Prostate gland (tissue), 2 donors: ENCODE data around the genes CEP57L1 and AK9.

GRCh38 chr6:108453601-108454154, 107.0 kb upstream of the FOXO3 start:
- PRO-cap: no peak
- RAMPAGE, long total RNA, 2 experiments: no peak in any of the 2 experiments

- PRO-cap: bidirectional peak, plus-strand start at chr6:108589481, minus-strand start at chr6:108589495; bidirectional peak, plus-strand start at chr6:108589692, minus-strand start at chr6:108589567
- RAMPAGE, long total RNA, 2 experiments: start-site peak on the plus strand in 1 of 2 experiments, at chr6:108589666-108589702 at its widest, 48 reads per replicate
Measured at GRCh38 chr6:108589212-108590271, 28.8 kb downstream of the FOXO3 start.

DNA sequence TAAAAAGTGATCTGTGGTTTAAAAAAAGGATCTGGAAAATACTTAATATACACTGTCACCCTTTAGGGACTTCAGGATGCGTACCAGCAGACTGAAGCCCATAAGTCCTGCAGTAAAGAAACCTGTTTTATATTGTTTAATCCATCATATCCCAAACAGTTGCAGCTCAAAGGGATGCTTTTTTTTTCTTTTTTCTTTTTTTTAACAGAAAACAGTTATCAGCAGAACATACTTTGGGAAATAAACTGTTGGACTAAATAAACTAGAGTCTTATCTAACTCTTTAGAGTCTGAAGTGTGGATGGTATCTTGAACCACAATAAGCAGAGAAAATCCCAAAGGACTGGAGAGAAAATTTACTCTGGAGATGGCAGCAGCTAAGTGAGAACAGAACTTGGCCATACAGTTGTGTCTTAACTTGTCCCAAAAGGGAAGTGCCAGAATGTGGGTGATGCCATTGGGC, 36.0 kb downstream of the FOXO3 start:
- PRO-cap: no peak
- RAMPAGE, long total RNA, 2 experiments: no peak in any of the 2 experiments

DNA sequence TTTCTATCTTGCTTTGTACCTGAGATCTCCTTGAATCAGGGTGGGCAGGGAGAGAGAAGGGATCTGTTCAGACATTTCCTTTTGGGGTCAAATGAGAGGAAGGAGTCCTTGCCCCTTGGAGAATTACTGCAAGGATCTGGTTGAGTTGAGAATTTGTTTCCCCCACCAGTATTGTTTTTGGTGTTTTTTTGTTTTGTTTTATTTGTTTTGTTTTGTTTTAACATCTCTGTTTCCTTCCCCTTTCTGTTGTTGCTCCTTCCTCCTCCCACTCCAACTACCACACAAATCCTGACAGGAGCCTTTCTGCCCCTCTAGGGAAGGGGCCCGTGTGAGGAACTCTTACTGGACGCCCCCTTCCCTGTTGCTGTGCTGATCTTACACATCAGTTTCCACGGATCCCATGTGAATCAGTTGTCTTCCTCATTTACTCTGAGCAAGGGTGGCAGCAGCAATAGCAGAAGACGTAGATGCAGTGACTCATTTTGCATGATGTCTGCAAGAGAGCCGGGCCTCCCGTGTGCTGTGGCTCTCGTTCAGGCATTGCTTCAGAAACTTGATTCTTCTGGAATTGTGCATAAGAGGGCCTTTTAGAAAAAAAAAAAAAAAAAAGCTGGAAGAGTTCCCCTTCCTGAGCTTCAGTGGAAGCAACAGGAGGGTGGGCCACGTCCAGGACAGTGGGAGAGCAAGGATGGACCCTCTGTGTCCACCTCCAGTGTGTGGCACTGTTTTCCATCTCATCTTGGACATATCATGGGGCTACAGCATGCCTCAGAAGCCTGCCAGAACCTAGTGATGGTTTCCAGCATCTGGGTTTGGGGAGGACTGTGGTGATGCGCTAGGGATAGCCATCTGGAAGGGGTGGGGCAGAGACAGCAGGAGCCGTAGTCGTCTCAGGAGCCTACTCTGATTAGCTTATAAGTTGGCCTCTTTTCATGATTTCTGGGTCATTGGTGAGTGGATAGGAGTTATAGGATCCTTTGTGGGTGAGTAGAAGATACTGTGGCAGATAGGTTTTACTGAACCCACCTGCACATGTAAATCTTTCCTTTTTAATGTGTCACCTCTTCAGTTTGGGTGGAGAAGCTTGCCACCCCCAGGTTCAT, 62.0 kb downstream of the FOXO3 start:
- PRO-cap: bidirectional peak, plus-strand start at position 487 of the sequence, minus-strand start at position 431 of the sequence
- RAMPAGE, long total RNA, 2 experiments: no peak in any of the 2 experiments

DNA sequence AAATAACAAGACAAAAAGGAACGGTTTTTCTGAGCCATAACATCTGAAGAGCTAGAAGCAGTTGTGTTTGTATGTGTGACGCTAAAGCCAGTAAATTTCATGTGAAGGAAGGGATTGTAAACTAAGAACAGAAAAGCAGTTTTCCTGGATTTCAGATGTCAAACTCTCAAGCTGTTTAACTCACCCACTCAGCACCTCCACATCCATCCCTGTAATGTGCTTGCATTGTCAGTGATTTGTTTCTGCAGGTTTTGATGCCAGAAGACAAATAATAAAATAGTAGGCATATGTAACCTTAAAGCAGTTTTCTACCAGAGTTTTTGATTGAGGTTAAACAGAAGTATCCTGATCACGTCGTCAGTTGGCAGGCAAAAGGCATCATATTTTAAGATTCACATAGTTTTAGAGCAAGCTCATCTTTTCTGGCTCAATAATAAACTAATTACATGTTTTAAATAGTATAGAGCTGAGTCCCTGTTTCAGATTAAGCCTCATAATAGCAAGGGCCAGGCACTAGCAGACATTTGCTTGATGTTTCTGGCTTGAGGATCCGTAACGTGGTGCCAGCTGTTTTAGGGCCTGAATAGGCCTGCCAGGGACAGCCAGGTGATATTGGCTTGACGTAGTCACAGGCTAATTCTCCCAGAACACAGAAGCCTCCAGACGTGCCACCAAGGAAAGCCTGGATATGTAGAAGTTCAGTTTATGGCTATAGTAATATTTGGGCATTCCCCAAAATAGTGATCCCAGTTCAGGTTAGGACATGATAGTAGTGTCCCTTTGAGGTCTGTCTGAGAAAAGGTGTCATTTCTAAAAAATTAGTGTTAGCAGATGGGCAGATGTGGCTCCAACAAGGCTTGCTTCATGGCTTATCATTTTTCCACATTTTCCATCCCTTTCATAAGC, 91.0 kb downstream of the FOXO3 start:
- PRO-cap: bidirectional peak, plus-strand start at position 494 of the sequence, minus-strand start at position 216 of the sequence; bidirectional peak, plus-strand start at position 636 of the sequence, minus-strand start at position 544 of the sequence
- RAMPAGE, long total RNA, 2 experiments: no peak in any of the 2 experiments

DNA sequence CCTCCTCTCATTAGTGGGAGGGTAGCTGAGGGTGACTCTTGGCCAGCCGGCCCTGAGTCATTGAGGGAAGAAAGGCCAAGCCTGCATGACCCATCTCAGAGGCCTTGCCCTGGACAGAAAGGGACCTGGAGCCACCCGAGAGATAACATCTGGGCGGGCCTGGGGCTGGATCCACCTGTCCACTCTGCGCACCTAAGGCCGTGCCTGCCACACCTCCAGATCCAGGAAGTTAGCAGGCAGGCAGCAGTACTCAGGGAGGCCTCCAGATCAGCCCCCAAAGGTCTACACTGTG, 115.7 kb upstream of the ARMC2 start:
- PRO-cap: no peak
- RAMPAGE, long total RNA, 2 experiments: no peak in any of the 2 experiments

- PRO-cap: no peak
- RAMPAGE, long total RNA, 2 experiments: no peak in any of the 2 experiments
Measured at GRCh38 chr6:108735848-108736466, 112.3 kb upstream of the ARMC2 start.

- PRO-cap: unidirectional peak, minus-strand start at chr6:108947571; unidirectional peak, minus-strand start at chr6:108947657; unidirectional peak, minus-strand start at chr6:108947681
- RAMPAGE, long total RNA, 2 experiments: no peak in any of the 2 experiments
Measured at GRCh38 chr6:108947390-108948081, 99.3 kb downstream of the ARMC2 start.

DNA sequence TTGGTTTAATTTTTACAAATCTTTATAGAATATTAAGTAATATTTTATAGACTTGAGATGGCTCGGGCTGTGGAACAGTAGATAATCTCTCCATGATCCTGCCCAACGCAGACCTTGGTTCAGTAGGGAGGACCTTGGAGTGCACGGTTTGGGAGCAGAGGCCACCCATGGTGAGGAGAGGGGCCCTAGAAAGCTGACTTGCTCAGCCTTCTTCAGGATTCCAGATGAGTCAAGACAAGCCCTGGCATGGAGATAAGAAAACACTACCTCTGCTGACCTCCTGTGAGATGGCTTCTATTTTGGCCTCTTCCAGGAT, 99.8 kb downstream of the ARMC2 start:
- PRO-cap: no peak
- RAMPAGE, long total RNA, 2 experiments: no peak in any of the 2 experiments

GRCh38 chr6:108952780-108953246, 104.6 kb downstream of the ARMC2 start:
- PRO-cap: no peak
- RAMPAGE, long total RNA, 2 experiments: no peak in any of the 2 experiments

DNA sequence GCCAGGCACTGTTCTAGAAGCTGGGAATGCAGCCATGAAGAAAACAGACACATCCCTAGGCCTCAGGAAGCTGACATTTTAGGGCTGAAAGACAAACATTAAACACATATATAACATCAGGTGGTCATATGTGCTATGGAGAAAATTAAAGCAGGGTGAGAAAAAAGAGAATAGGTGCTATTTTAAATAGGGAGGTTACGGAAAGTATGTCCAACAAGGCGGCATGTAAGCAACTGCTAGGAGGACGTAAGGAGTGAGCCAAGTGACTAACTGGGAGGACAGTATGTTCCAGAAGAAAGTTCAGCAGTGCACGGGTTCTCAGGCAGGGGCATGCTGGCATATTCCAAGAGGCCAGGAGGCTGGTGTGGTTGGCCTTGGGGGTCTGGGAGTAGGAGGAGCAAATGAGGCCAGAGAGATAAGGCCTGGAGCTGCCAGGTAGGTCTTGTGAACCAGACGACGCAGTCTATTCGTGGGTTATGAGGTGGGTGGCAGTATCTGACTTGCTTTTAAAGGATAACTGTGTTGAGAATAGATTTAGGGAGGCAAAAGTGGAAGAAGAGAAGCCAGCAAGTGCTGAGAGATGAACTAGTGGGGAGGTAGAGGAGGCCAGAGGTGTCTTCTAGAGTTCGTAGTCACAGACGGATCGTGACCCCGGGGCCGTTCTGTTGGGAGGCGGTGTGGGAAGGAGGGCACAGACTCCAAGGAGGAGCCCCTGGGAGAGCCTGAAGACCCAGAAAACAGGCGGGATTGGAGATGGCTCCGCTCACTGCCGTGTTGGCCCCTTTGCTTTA, 112.5 kb downstream of the ARMC2 start:
- PRO-cap: no peak
- RAMPAGE, long total RNA, 2 experiments: no peak in any of the 2 experiments

DNA sequence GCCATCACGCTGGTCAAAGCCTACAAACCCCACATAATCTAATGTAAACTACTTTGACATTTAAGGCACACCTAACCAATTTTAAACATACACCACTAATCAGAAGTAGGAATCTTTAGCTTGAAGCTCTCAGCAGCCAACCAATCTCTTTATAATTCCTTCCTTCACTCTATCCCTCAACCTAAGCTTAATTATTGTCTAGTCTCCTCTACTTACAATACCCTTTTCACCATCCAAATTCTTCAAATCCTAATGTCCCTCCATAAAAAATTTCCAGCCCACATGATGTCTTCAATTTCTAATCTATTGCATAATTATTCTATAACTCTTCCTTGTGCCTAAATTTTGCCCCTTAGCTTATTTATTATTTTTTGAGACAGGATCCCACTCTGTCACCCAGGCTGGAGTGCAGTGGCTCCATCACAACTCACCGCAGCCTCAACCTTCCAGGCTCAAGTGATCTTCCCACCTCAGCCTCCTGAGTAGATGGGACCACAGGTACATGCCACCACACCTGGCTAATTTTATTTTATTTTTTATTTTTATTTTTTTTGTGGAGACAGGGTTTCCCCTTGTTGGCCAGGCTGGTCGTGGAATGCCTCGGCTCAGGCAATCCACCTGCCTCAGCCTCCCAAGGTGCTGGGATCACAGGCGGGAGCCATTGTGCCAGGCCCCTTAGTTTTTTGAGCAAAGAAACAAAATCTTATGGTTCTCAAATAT, 102.7 kb downstream of the SESN1 start:
- PRO-cap: no peak
- RAMPAGE, long total RNA, 2 experiments: no peak in any of the 2 experiments

GRCh38 chr6:109059532-109060350, 34.9 kb downstream of the SESN1 start:
- PRO-cap: no peak
- RAMPAGE, long total RNA, 2 experiments: no peak in any of the 2 experiments

GRCh38 chr6:109095332-109096212, at the start of gene CEP57L1:
CEP57L1 (plus strand) TSS chr6:109095507.
- PRO-cap: bidirectional peak, plus-strand start at chr6:109095495, minus-strand start at chr6:109095404
- RAMPAGE, long total RNA, 2 experiments: start-site peak on the plus strand in 1 of 2 experiments, at chr6:109095495-109095510 at its widest, 86 reads per replicate

DNA sequence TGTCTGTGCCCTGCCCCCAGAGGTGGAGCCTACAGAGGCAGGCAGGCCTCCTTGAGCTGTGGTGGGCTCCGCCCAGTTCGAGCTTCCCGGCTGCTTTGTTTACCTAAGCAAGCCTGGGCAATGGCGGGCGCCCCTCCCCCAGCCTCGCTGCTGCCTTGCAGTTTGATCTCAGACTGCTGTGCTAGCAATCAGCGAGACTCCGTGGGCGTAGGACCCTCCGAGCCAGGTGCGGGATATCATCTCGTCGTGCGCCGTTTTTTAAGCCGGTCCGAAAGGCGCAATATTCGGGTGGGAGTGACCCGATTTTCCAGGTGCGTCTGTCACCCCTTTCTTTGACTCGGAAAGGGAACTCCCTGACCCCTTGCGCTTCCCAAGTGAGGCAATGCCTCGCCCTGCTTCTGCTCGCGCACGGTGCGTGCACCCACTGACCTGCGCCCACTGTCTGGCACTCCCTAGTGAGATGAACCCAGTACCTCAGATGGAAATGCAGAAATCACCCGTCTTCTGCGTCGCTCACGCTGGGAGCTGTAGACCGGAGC, 131.5 kb downstream of the CD164 start:
- PRO-cap: no peak
- RAMPAGE, long total RNA, 2 experiments: start-site peak on the plus strand in 1 of 2 experiments, centred at position 150 of the sequence, 48 reads per replicate

DNA sequence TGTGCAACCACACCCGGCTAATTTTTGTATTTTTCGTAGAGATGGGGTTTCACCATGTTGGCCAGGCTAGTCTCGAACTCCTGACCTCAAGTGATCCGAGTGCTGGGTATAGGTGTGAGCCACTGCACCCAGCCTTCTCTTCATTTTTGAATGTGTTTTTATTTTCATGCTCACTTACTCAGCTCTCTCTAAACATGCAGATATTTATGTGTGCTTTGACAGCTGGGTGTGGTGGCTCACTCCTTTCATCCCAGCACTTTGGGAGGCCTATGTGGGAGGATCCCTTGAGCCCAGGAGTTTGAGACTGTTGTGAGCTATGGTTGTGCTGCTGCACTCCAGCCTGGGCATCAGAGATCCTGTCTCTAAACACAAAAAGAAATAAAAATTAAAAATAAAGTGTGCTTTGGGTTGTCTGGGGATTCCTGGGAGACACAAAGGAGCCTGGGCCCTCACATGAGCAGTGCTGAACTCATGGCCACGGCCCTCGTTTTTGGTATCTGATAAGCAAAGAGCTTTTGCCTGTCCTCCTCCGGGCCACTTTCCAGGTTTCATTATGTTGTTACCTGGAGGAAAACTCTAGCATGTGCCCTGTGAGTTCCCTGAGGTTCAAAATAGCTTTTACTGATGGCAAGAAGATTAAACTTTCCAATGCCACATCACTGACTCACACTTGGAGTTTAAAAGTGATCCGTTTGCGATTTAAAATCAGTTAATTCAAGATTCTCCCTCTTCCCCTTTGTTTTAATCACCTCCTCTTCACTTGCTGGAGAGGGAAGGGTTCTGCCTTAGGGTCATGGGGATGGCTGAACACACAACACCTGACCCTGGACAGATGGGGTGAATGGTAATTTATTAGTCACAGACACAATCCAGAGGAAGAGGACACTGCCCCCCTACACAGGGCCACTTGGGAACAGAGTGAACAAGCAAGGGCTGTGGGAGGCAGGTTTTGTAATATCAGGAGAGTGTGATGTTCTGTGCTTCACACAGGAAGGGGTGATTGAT, 78.4 kb downstream of the CD164 start:
- PRO-cap: no peak
- RAMPAGE, long total RNA, 2 experiments: no peak in any of the 2 experiments

DNA sequence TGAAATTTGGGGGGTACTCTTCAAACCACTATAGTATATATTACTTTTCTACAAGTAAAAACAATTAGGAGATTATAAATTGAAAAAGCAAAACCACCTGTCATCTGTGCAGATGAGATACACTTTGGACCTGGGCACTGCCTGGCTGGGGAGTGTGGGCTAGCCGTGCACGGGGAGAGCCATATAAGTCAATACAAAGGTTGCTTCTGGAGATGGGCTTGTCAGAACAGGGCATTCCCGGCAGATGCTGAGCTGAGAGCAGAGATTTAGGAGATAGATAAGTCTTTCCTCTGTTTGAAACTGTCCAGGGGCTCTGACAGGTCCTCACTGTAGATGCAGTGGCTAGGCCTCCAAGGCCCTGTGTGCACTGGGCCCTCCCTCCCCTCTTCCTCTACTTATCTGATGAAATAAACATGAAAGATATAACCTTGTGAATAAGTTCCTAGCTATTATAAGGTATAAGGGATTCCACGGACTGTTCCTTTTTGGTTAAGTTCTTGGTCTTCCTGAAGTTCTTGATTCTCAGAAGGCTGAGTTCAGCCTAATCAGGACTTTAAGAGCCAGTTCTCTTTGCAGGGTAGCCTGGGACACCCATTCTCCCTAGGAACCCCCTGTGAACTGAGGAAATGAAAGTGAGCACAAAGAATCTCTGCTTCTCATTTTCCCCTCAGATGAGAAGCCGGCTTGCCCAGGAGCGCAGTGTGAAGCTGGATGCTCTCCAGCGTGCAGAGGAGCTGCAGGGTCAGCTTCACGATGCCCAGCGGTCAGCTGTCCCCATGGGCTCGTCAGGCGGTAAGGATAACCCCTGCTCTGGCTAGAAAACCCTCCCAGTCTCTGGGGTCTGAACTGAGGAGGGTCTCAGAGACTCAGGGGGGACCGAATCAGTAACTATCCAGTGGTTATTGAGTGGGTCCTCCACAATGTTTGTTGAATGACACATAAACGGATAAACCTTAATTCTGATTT, 34.2 kb downstream of the CD164 start:
- PRO-cap: no peak
- RAMPAGE, long total RNA, 2 experiments: no peak in any of the 2 experiments

DNA sequence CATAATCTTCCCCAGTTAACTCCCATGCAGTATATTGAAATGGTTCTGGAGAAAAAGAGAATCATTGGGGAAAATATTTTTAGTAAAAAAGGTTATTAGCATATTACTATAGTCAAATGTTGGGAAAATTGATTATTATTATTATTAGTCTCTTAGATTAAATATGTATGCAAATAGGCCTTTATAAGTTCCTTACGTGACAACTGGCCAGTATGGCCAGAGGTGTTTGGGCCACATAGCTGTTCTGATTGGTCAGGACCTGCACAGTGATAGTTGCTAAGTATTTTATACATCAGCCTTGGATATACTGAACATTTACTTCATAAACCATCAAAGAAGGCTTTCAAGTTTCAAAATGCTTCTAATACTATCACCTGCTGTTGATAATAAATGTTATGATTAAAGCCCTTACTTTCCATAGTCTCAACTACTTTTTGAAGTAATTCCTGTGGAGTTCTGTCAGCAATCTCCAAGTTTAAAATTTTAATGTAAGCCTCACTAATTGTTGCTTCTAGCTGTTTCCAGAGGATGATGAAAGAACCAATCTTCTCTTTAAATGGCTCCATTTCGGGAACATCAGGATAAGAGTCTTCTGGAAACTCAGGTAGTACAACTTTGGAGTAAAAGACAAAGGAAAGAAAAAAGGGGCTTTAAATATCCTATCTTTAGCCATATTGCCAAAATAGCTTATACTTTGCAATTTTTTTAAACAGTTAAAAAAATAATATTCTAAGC, 80.8 kb upstream of the ZBTB24 start:
- PRO-cap: no peak
- RAMPAGE, long total RNA, 2 experiments: no peak in any of the 2 experiments

DNA sequence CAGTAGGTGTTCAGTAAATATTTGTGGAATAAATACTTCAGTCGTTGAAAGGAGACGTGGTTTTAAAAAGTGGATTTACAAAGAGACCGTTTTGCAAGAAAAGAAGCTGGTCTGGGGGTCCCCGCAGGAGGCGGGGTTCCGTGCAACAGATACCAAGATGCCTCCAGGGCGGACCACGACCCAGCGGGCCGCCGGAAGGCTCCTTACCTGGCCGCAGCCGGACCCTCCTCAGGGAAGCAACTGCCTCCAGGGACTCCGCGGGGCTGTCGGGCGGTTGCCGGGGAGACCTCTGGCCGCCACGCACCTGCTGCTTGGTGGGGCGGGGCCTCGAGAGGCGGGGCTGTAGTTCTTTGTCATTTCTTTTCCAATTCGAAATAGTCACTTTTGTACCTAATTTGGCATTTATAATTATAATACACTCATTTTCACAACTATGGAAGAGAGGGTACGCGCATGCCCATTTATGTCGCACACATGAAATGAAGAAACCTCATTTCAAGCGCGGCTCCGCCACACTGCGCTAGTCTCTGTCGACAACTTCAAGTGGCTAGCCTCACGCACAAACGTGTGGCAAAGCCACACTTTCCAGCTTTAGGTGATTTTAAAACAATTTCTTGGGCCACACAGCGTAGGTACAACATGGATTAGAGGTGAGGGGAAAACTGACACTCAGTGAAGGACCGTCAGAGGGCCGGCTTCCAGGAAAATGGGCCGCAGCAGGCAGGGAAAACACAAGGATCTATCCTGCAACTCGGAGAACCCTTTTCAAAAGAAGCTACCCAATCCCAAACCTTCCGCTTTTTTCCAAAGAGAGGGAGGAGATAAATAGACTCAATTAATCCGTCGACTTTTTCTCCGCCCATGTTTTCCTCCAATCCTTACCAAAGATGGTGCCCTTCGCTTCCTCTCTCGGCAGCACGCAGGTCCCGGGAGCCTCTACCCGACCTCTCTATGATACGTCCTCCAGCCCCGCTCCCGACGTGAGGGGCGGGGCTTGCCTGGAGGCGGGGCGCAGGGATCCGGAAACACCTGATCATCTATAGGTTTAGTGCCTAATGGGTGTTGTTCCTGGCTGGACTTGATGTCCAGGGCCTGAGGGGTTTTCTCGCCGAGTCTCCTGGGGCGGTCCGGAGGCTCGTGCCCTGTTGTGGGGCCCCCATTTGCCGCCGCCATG, at the start of gene AK9:
Gene AK9 (minus strand): TSS at position 938 of the 1,174 bp plus-strand sequence.
- PRO-cap: bidirectional peak, plus-strand start at position 523 of the sequence, minus-strand start at position 279 of the sequence; bidirectional peak, plus-strand start at position 1,048 of the sequence, minus-strand start at position 938 of the sequence
- RAMPAGE, long total RNA, 2 experiments: start-site peak on the plus strand in 2 of 2 experiments, centred at positions 1,027 to 1,057 of the sequence, 57 to 66 reads per replicate; start-site peak on the minus strand in 2 of 2 experiments, centred at positions 900 to 904 of the sequence, 19 to 48 reads per replicate

DNA sequence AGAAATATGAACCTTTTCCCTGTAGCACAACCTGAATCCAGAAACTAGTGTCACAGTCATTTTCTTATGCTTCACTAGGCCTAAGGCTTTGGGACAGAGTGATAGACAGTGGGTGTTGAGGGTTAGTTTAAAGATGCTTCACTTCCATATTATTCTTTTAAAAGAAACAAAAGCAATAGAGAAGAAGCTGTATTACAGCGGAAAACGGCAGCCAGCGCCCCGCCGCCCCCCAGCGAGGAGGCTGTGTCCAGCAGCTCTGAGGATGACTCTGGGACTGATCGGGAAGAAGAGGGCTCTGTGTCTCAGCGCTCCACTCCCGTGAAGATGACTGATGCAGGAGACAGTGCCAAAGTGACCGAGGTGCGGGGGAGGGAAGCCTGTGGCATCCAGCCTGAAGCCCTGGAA, 100.1 kb downstream of the FIG4 start:
- PRO-cap: unidirectional peak, minus-strand start at position 235 of the sequence
- RAMPAGE, long total RNA, 2 experiments: no peak in any of the 2 experiments